ENCODE results near the gene NPL.

- RRBS: 91% methylated on average over 2 of the region's 10 CpGs
Measured at GRCh38 chr1:180199075-180199468, 31.0 kb upstream of the LHX4 start.

GRCh38 chr1:180213348-180213947 is 16.6 kb upstream of the LHX4 start:
- RRBS: 88% methylated on average over 5 of the region's 12 CpGs

GRCh38 chr1:180539028-180539407 is 36.6 kb upstream of the ACBD6 start:
- RRBS: no CpG with 5 or more reads among the region's 5 CpGs

- RRBS: no CpG with 5 or more reads among the region's 5 CpGs
Measured at GRCh38 chr1:181129666-181130299, 41.3 kb downstream of the IER5 start.

DNA sequence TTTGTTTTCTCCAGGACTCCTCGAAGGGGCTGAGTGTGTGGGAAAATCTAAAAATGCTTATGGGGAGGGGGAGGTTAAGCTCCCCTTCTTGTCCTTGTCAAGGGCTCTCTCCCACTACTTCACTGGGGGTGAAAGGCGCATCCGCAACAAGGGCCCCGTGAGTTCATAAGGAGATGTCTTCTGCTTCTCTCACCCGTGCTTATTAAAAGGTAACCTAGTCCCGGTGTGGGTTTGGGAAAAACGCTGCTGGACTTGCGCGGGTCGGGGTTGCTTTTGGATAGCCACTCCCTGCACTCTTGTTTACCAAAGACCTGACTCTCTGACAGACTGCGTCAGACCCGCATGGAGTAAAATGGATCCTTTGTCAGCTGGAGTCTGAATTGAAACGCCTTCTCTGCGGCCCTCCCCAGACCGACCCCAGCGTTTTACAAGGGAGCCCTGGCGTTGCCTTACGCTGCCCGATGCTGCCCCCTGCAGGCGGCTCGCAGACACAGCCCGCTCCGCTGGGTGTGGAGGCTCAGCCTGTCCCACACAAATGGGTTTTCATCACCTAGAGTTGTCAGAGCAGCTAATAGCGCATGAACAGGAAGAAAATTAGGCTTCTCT is 53.8 kb downstream of the IER5 start:
- RRBS: no CpG with 5 or more reads among the region's 24 CpGs

DNA sequence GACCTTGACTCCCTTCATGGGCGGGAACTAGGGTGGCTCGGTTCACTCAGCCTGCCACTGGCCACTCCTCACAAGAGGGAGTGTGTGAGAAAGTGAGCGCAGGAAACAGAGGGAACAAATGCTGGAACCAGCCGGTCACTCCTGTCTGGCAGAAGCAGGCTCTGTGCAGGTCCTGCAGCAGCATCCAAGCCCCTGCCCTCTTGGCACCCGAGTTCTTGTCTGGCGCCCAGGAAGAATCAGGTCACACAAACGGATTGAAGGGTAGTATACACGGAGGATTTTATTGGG is 58.9 kb downstream of the ZNF648 start:
- RRBS: no CpG with 5 or more reads among the region's 8 CpGs

- RRBS: no CpG with 5 or more reads among the region's 6 CpGs
Measured at GRCh38 chr1:182002929-182003439, 58.5 kb downstream of the ZNF648 start.

DNA sequence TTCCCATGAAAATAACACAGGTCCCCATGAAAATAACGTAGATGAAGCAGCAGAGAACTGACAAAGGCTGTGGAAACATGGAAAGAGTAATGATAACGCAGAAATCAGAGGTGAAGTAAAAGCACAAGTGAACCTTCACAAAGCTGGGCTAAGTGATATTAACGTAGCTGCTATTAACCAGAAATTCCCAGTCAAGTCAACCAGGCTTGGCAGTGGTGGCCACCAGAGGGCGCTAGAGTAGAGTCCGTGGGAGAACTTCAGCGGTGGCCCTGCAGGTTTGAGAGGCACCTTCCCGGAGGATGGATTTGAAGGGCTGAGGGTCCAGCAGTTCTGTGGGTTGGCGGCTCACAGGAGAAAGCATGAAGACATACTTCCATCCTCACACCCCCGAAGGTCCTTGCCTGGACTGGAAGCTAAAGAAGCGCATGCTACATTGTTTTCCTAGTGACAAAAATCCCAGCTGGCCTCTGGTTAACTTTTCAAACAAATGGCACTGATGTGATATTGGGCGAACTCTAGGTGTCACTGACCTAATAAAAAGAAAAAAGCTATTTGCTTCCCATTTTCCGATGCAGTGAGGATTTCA is 81.7 kb upstream of the ZNF648 start:
- RRBS: no CpG with 5 or more reads among the region's 12 CpGs

DNA sequence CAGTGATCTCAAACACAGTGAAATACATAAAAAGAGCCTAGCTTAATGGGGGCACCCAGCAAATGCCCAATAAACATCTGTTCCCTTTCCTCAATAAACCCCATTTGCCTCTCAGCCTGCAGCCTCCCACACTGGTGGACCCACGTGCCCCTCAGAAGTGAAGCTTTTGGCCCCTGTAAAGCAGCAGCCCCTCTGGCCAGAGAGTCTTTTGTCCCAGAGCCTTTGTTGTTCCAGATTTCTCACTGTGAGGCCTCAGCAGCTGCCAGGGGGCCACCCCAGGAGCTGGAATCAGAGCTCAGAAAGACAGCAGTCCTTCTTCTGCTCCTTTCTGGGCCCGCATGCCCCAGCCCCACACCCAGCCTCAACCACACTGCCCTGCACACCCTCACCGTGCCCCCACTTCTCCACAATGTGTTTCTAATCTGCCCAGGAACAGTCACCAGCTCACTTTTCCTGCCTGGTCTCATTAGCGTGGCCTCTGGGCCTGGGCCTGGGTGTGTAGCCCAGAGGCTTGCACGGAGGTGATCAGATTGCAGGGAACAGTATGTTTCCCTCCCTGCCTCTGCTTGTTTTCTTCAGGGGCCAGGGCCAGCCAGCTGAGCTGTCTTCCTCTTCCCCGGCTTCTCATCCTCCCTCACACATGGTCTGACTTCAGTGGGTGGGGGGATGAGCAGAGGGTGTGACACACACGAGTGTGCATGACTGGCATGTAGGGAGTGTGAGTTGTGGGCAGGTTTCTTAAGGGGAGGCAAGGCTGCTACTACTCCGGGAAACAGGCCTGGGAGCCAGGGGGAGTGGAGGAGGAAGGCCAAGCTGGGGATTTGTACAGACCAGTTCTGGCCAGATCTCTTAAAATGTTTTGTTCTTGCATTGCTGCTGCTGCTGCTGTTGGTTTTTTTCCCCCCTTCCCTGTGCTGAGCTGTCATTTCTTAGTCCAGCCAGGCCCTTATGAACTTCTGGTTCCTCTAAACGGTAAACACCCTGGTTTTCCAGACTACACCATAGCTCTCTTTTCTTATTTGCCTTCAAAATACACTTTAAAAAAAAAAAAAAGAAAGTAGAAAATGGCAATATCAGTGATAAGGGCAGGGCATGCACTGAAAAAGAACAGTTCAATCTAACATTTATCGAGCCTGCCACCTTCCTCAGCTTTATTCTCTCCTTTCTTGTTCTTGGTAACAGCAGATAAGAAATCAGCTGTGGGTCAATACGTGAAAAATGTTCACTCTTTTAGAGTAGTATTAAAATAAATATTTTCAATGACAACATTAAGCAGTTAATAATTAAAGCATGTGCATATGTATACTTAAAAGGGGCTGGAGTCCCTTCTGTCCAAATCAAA is 82.7 kb upstream of the ZNF648 start:
- RRBS: no CpG with 5 or more reads among the region's 11 CpGs

- RRBS: no CpG with 5 or more reads among the region's 2 CpGs
Measured at GRCh38 chr1:182147259-182147548, 85.7 kb upstream of the ZNF648 start.

DNA sequence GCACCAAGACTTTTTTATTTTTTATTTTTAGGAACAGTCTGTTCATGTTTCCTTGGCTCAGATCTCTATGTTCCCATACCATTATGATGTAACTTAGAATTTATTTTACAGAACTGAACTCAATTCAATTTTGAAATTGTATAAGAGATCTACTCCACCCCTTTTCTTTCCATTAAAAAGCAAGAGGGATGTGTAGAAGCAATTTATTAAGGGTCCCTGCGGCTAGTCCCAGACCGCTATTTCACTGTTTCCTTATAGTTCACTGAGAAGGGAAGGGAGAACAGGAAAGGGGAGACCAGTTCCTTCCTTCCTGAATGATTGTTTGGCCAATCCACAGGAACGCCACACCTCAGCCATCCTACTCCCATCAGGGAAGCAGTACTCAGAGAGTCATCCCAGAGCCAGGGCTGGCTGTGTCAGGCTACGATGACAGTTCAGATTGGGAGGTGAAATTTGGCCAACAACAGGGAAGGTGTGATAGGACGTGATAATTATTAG is 112.6 kb upstream of the ZNF648 start:
- RRBS: no CpG with 5 or more reads among the region's 5 CpGs

DNA sequence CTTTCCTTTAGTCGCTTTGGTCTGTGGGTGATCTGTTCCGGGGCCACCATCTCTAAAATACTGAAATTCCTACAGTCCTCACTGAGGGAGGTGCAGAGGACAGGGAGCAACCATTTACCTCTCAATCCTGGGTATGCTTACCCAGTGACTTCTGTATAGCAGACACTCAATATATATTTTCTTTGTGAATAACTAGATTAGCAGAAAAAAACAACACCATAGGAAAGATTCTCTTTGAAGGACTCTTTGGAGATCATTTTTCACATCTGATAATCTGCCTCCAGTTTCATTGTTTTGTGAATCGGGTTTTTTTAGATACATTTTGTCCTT is 4.3 kb downstream of the TEDDM1 start:
- RRBS: no CpG with 5 or more reads among the region's 3 CpGs

DNA sequence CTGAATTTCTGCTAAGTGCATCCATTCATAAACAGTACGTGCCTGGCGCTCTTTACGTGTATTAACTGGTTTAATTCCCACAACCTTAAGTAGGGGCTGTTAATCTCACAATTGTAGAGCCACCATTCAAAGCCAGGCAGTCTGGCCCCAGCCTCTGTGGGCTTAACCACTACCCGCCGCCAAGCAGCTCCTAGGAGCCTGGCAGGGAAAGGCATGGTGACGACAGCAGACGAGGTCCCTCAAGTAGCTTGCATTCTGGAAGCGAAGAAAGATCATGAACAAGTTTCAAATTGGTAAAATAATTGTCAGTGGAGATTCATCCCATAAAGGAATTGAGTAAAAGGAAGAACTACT is 11.4 kb upstream of the RGS16 start:
- RRBS: no CpG with 5 or more reads among the region's 8 CpGs

DNA sequence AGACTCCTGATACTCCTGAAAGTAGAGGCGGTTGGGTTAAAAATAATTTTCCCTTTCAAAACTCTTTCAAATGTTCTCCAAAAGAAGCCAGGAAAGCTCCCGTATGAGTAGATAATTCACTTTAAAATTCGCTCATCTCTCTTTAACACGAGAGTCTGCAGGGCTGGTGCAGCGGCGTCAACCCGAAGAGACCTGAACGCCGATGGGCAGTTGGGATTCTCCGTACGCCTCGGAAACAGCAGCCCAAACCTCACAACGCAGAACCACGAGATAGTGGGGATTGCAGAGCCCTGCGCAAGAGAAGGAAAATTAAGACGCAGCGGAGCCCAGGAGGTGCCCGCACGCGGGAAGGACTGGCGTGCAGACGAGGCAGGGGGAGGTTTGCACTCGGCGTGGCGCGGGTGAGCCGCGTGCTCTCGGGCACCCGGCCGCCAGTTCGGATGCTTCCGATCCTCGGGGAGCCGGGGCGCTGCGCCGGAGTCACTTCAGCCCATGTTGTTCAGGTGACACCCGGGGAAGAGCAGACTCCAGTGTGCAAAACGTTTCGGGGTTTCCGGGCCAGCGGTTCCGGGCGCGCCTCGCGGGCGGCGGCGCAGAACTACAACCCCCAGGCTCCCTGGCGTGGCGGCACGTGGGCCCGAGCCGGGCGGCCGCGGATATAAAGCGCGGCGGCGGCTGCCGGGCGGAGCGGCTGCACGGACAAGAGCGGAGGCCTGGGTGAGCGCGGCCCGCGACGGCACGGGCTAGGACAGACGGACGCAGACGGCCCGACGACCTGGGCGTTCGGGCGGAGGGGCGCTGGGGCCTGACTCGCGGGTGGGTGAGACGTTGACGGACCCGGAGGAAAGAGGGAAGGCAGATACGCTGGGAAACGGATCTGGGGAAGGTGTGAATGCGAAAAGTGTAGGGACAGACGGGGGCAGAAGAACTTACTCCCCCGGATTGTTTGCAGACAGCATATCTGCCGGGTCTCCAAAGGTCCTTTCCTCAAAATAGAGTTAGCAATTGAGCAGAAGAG is at the start of gene NPL:
NPL (plus strand) TSS at position 685 of the 1,018 bp plus-strand sequence.
- RRBS: 4% methylated on average over 28 of the region's 94 CpGs

DNA sequence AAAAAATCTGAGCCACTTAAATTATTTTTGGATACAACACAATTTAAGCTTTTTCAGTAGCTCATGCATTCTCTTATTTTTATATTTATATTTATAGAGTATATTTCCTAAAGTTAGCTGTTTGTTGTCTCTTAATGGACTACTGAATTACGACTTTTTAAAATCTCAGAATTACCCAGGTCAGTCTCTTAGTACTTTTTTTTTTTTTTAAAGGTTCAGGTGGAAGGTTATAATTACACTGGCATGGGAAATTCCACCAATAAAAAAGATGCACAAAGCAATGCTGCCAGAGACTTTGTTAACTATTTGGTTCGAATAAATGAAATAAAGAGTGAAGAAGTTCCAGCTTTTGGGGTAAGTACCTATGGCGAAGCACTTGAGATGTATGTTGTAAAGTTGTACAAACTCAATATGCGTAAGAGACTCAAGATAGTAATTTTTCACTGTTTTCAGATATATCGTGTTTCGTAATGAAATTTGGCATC is 4.0 kb downstream of the DHX9 start:
- RRBS: no CpG with 5 or more reads among the region's 6 CpGs

- RRBS: no CpG with 5 or more reads among the region's 7 CpGs
Measured at GRCh38 chr1:182848125-182849182, 9.3 kb downstream of the DHX9 start.

DNA sequence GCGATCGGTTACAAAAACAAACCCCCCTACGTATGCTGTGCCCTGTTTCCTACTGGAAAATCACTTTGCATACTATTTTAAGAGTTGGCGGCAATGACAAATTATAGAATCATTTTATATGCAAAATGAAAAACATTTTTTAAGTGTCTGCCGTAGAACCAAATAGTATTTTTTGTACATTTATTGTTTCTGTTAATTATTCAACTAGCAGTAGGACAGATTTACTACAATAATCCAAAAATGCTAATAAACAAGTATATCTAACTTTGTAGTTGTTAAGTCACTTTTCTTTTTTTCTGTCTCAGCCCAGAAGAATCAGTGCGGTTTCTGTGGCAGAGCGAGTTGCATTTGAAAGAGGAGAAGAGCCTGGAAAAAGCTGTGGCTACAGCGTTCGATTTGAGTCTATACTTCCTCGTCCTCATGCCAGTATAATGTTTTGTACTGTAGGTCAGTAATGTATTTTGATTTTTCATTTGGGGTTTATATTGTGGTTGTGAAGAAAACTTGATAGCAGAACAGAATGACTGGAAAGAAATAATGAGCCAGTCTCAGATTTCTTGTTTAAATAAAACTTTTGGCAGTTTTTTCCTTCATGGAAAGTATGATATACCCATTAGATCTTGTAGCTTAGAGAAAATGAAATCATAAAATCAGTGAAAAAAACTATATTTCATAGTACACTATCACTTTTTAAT is 27.1 kb downstream of the DHX9 start:
- RRBS: no CpG with 5 or more reads among the region's 10 CpGs

DNA sequence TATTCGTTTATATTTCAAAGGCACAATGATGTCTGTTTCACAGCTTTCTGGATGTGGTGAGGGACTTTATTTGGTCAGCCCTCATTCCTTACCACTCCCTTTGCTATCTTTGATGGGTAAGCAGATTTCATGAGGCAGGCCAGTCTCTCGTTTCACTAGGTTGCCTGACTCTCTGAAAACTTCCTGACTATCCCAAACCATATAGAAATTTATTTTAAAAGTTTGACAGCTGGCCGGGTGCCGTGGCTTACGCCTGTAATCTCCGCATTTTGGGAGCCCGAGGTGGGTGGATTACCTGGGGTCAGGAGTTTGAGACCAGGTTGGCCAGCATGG is 34.0 kb downstream of the LAMC1 start:
- RRBS: no CpG with 5 or more reads among the region's 7 CpGs

DNA sequence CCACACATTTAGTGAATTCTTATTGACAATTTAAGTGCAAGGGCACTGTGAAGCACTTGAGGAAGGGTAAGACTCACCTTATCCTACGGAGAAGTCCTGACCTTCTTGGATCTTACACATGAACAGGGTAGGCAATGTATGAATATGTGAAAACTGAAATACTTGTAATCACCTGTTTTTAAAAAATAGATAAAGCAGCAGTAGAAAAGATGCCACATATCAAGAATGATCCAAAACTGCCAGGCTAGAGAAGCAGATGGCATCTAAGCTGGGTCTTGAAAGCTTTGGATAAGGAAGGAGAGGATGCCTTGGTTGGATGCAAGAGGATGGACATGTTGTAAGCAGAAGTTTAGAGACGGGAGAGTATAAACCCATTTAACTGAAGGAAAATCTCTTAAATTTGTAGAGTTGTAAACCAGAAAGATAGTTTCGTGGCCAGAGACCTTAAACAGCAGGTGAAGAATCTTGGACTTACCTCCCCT is 77.4 kb upstream of the LAMC2 start:
- RRBS: no CpG with 5 or more reads among the region's 3 CpGs

DNA sequence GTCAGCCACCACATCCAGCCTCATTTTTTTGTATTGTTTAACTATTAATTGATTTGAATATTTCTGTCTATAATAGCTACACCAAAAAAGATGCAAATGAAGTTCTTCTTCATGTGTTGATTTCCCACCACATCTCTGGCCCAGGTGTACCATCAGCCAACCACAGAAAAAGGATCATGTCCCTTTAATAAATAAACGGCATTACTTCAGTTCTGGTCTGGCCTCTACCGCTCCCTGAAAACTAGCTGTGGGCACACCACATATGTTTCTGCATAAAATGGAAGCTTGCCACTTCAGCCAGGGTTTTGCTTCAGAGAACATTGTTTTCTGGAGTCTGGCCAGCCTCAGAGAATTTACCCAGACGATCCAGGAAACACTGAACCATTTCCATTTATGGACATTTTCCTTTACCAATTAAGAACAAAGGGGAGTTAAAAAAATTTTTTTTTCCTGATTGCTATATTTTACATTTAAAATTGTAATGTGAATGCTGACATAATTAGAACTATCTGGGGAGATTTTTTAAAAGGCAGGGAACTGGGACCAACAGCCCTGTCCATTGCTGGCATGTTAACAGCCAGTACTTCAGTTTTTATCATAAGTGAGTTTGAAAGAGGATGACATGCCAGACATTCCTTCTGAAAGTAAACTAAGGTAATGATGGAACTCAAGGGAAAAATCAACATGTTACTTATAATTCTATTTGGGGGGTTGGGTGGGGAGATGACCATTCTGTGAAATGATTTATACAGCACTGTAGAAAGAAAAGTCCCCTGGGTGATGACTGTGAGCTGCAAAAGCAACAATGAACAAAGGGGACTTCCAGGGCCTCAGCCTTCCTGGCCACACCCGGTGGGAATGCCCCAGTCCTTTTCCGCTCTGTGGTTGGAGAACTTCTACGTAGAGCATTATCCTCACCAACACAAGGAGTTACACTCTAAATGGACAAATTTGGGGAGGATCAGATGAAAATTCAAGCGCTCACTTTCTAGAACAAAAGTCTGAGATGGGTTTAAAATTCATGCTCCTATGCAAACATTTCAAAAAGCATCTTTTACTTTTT is 5.6 kb upstream of the LAMC2 start:
- RRBS: no CpG with 5 or more reads among the region's 7 CpGs